Subcutaneous preadipocyte (primary cell): ENCODE results near the genes DENND4C, IFNA1 and CDKN2A.

DNA sequence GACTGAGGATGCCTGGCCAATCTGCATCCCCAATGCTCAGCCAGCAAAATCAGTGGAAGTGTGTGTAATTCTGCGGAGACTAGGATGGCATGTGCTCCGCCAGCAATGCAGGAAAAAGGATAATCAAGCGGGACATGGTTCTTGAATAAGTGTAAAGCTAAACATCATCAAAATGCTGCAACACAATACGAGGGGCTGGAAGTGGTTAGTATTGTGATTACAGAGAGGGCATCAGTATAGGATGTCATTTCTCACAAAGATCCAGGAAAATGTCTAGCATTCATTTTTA lies 115.7 kb upstream of the BNC2 start:
- CAGE, long polyA plus RNA = no peak

- CAGE, long polyA plus RNA = no peak
These were observed 42.1 kb upstream of the SH3GL2 start for GRCh38 chr9:17536672-17537312.

- CAGE, long polyA plus RNA = no peak
These were observed 80.1 kb upstream of the ADAMTSL1 start for GRCh38 chr9:18393707-18394304.

DNA sequence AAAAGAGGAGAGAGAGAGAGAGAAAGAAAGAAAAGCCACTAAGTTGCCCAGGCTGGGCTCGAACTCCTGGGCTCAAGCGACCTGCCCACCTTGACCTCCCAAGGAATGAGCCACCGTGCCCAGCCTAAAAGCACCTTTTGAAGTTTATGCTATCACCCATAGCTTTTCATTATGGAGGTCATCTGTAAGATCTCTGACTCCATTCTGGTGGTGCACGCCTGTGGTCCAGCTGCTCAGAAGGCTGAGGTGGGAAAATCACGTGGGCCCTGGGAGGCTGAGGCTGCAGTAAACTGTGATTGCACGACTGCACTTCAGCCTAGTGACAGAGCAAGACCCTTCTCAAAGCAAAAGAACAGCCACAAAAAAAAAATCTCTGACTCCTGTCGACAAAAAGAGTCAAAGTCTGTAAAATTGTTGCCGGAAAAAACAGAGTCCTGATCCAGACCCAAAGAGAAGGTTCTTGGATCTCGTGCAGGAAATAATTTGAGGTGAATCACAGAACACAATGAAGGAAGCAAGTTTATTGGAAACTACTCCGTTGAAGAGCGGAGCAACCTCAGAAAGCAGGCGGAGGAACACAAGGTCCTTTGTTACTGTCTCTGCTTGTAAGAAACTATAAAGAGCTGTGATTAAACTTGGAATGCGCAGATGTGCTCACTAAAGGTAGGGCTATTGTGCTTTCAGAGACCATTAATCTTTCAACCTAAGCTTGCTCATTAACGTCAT lies 1.9 kb upstream of the HAUS6 start:
- CAGE, long polyA plus RNA = no peak

- CAGE, long polyA plus RNA = no peak
These were observed 26.9 kb upstream of the PLIN2 start for GRCh38 chr9:19154047-19154642.

DNA sequence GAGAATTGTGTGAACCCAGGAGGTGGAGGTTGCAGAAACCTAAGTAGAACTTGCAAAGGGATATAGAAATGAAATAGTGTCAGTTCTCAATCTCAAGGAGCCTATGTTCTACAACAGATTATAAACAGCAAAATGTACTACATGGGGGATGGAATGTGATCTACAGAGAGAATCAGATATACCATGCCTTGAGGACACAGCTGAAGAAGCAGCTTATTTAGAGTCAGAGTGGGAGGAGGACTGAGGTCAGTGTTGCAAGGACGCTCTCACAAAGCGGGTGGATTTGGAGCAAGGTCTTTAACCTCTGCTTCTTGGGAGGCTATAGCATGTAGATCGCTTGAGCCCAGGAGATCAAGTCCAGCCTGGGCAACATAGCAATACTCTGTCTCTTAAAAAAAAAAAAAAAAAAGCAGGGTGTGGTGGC lies 32.8 kb upstream of the PLIN2 start:
- CAGE, long polyA plus RNA = no peak

DNA sequence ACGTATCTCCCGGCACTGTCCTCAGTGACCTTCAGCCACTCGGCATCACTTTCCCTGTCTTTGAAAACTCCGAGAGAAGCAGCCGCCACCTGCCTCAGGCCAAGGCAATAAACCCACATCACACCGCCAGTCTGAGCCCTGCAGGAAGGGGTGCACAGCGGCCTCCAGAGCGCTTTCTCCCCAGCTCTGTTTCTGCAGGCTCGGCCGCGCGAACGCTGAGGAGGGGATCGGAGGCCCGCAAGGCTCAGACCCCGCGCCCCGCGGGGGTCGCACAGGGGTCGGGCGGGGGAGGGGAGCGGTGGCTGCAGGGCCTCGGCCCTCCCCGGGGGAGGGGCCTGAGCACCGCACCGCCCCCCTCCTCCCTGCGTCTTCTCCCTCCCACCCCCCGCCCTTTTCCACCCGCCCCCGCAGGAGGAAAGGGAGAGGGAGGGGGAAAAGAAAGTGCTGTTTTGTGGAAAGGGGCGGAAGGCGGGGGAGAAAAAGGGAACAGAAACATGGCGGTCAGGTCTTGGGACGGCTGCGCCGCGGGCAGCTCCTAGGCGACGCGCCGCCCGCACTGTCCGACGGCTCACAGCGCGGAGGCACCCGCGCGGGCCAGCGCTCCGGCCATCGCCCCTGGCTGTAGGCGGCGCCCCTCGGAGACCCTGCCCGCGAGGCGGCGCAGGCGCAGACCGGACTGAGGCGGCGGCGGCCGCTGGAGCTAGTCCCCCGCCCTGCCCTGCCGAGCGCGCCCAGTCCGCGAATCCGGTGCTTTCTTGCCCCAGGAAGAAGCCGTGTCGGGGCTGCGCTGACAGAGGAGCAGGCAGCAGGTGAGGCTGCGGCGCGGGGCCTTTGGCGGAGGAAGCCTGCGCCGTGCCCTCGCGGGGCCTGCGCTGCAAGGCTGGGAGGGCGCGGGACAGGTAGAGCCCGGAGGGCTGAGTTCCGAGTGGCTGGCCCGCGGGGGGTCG lies at the start of gene DENND4C:
Gene DENND4C, plus strand, starts transcription at position 669 of the 947 bp plus-strand sequence.
- CAGE, long polyA plus RNA = no peak

DNA sequence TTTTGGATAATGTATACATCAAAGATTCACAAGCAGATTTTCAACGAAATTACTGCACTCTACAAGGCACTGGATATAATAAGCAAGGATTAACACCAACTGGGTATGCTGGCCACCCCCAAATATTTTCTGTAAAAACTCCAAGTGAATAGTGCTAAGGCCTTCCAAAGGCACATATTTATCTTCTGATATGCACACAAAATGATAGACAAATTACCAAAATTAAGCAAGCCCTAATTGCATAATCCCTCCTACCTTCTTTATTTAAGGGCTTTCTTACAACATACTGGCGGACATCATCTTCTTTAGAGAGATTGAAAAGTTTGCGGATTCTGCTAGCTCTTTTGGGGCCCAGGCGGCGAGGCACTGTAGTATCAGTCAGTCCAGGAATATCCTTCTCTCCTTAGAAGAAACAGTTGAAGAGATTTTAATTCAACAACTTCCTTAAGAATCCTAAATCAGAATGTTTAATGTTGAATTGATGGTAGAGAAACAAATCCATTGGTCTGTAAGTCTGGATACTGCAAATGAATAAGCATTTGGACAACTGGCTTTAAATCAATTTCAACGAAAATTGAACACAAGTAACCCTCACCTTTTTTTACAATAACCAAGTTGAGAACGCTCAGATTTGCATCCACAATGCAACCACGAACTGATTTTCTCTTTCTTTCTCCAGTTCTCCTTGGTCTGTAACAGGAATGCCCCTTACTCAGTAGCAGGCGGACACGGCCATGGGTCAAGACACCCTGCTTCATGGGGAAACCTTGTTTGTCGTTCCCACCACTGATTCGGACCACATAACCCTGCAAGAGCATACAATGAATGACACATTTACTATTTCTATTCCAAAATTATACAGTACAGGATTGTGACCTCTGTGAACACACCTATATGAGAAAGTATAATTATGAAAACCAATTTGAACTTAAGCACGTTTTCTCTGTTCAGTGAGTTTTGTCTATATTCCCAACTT lies 1.6 kb downstream of the RPS6 start:
- CAGE, long polyA plus RNA = no peak

DNA sequence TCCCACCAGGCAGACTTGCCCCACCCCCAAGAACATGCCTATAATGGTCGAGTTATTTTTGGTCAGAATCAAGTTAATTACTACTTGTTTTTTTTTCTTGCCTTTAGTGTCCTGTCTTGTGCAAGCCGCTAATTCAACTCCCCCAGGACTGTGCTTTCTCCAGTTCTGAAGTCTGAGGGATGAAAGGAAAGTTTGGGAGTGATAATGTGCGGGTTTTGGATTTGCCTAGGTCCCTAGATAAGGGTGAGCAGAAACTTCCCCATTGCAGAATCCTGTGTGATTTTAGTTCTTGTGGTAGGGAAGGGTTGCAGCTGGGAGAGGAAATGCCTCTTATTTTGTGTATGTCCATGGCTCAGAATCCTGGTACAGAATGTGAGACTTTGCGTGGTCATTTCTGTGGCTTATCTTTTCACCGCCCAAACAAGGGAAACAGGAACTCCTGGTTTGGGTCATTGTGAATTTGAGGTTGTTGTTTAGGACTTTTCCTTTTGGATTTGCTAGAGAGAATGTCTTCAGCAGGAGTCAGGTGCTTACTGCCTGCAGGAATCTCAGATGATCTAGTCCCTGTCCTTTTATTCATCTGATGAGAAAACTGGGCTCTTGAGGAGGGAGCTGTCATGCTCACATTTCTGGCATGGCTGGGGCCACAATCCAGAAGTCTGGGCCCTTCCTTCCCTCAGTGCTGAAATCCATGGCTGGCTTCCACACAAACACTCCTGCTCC lies 1.0 kb downstream of the ACER2 start:
- CAGE, long polyA plus RNA = no peak

- CAGE, long polyA plus RNA = no peak
These were observed 243.7 kb upstream of the SLC24A2 start for GRCh38 chr9:20032286-20033107.

DNA sequence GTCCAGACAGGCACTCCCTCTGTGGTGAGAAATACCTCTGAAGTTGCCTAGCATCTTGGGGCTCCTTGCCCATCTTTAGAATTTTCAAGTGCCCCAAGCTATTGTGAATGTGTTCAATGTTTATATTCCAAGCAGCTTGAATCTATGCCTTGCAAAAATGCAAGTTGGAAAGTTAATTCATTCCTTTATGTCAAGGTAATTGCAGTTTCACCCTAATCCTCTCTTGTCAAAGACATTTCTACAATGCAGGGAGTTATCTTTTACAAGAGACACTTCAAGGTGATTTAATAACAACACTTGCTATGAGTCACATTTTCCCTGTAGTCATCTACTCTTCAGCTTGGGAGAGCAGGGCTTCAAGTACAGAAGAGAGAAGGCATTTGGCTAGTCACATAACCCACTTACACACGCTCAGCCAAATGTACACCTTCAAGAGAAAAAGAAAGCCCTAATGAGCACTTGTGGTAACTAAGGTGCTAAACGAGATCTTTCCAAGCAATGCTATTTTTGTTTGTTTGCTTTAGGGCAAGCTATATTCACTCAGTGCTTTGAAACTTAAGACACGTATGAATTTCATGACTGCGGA lies 302.4 kb downstream of the MLLT3 start:
- CAGE, long polyA plus RNA = no peak

- CAGE, long polyA plus RNA = no peak
These were observed 300.6 kb downstream of the MLLT3 start for GRCh38 chr9:20321772-20322080.

GRCh38 chr9:21080172-21080378 lies 2.3 kb upstream of the IFNB1 start:
- CAGE, long polyA plus RNA = no peak

DNA sequence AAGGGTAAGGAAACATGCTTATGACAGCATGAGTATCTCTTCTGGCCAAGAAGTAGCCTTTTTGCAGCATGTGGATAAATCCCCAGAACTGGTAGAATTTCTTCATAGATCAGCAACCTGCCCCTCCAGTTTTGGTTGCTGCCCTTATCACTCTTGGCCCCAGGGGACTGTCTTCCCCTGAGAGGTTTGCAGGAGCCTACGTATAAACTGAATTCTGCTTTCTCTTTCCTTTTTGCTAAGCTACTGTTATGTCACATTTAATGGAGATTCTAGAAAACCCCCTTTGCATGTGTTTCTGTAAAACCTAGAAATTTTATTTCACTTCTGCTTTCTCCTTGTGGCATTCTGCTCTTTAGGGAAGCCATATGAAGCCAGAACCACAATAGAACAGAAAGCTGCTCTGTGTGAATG lies 3.5 kb downstream of the IFNA2 start:
- CAGE, long polyA plus RNA = no peak

DNA sequence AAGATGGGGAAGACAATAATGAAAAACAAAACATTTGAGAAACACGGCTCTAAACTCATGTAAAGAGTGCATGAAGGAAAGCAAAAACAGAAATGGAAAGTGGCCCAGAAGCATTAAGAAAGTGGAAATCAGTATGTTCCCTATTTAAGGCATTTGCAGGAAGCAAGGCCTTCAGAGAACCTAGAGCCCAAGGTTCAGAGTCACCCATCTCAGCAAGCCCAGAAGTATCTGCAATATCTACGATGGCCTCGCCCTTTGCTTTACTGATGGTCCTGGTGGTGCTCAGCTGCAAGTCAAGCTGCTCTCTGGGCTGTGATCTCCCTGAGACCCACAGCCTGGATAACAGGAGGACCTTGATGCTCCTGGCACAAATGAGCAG lies at the start of gene IFNA1:
Gene IFNA1, plus strand, starts transcription at position 174 of the 379 bp plus-strand sequence.
- CAGE, long polyA plus RNA = no peak

GRCh38 chr9:21803665-21803950 lies 1.2 kb downstream of the MTAP start:
- CAGE, long polyA plus RNA = no peak

DNA sequence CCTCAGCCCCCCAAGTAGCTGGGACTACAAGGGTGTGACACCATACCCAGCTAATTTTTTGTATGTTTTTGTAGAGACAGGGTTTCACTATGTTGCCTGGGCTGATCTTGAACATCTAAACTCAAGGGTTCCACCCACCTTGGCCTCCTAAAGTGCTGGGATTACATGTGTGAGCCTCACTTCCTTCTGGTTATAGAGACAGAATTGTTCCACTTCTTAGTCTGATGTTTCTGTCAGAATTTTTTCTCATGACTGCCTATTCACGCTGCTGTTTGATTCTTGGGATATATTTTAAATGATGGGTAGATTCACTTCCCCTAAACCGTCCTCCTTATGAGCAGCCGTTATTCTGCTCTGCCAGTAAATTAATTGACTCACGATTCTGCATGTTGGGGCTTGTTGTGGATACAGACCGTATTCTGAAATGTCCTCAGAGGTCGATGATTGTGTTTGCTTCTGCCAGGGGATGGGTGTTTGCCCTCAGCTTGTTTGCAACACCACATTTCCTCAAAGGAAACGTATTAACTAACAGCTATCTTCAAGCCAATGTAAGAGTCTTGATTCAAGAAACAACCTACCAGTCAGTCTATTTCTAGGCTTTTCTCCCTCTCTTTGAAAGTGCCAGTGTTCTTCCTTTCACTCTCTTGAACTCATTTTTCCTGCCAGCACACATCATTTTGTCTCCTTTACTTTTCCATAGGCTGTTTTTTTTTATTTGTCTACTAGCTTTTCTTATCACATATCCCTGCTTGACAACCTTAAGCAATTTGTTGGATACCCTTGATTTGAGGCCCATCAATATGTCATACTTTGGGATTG lies 31.1 kb downstream of the MTAP start:
- CAGE, long polyA plus RNA = no peak

- CAGE, long polyA plus RNA = no peak
These were observed 68.6 kb downstream of the CDKN2A start for GRCh38 chr9:21905957-21906602.

DNA sequence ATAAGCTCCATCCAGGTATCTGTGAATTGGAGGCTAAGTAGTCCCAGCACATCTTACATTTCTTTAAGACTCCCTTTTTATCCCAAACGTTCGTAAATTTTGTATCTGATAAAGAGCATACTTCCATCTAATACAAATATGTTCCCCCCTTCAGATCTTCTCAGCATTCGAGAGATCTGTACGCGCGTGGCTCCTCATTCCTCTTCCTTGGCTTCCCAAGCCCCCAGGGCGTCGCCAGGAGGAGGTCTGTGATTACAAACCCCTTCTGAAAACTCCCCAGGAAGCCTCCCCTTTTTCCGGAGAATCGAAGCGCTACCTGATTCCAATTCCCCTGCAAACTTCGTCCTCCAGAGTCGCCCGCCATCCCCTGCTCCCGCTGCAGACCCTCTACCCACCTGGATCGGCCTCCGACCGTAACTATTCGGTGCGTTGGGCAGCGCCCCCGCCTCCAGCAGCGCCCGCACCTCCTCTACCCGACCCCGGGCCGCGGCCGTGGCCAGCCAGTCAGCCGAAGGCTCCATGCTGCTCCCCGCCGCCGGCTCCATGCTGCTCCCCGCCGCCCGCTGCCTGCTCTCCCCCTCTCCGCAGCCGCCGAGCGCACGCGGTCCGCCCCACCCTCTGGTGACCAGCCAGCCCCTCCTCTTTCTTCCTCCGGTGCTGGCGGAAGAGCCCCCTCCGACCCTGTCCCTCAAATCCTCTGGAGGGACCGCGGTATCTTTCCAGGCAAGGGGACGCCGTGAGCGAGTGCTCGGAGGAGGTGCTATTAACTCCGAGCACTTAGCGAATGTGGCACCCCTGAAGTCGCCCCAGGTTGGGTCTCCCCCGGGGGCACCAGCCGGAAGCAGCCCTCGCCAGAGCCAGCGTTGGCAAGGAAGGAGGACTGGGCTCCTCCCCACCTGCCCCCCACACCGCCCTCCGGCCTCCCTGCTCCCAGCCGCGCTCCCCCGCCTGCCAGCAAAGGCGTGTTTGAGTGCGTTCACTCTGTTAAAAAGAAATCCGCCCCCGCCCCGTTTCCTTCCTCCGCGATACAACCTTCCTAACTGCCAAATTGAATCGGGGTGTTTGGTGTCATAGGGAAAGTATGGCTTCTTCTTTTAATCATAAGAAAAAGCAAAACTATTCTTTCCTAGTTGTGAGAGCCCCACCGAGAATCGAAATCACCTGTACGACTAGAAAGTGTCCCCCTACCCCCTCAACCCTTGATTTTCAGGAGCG lies at the start of gene CDKN2A:
Gene CDKN2A, minus strand, starts transcription at position 575 of the 1,215 bp plus-strand sequence.
- CAGE, long polyA plus RNA = no peak

- CAGE, long polyA plus RNA = no peak
These were observed 79.5 kb upstream of the CDKN2B start for GRCh38 chr9:22088663-22089040.